Diencephalon (tissue), 2 donors: ENCODE data around the genes ALOXE3 and RNF222.

DNA sequence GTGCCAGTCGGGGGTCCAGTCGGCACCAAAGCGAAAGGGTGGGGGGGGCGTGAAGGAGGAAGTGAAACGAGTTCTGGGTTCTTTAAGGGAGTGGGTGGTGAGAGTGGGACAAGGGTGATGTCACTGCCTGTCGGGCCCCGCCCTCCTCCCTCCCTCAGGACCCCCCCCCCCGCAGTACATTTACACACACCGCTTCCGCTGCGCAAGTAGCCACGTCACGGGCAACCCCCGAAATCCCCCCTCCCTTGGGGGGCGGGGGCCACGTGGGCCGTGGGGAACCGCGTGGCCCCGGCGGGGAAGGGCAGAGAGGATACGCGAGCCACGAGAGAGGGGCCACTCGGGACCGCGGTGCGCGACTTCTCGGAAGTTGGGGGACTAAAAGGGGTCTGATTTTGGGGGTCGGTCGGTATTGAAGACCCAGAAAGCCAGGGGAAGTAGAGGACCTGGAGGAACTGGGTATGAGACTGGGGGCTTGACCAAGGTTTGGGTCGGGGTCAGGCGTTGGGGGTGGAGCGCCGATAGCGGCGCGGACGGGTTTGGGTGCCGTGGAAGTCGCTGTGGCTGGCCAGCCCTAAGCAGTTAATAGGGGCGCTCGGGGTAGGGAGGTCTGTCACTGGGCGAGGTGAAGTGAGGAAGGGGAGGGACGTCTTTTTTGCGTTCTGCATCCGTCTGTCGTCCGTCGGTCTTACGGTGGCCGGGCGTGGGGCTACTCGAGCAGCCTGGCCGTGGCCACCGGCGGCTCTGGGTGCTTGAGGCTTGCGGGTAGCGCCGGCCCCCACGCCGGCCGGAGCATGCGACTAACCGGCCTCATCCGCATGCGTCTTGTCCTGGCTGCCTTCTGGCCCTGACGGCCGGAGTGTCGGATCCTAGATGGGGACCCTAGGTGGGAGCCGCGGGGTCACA, 10.1 kb downstream of the KDM6B start:
- RAMPAGE, long total RNA: no peak

DNA sequence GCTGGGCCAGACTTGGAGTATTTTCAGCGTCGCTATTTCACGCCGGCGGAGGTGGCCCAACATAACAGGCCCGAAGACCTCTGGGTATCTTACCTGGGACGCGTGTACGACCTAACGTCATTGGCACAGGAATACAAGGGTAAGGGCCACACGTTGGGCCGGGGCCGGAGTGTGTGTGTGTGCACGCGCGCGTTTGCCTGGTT, 254 bp downstream of the CYB5D1 start:
- RAMPAGE, long total RNA: no peak

DNA sequence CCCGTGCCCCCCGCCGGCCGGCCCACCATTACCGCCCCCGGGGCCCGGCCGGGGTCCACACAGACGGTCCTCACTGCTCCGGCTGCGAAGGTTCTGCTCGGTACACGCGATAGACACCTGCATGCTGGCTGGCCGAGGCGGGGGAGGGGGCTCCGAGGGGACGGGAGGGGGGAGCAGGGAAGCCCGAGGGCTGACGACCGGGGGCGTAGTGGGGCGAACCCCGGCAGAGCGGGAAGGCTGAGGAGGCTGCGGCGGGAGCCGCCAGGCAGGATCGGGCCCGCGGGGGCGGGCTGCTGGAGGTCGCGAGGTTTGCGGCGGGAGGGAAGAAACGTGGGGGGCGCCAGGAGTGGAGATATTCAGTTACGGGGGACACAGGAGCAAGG, 352 bp downstream of the KCNAB3 start:
- RAMPAGE, long total RNA: no peak

- RAMPAGE, long total RNA: no peak
Observed at GRCh38 chr17:8021314-8021927, 17.4 kb upstream of the ALOX15B start.

- RAMPAGE, long total RNA: no peak
Observed at GRCh38 chr17:8048317-8048965, 9.6 kb downstream of the ALOX15B start.

DNA sequence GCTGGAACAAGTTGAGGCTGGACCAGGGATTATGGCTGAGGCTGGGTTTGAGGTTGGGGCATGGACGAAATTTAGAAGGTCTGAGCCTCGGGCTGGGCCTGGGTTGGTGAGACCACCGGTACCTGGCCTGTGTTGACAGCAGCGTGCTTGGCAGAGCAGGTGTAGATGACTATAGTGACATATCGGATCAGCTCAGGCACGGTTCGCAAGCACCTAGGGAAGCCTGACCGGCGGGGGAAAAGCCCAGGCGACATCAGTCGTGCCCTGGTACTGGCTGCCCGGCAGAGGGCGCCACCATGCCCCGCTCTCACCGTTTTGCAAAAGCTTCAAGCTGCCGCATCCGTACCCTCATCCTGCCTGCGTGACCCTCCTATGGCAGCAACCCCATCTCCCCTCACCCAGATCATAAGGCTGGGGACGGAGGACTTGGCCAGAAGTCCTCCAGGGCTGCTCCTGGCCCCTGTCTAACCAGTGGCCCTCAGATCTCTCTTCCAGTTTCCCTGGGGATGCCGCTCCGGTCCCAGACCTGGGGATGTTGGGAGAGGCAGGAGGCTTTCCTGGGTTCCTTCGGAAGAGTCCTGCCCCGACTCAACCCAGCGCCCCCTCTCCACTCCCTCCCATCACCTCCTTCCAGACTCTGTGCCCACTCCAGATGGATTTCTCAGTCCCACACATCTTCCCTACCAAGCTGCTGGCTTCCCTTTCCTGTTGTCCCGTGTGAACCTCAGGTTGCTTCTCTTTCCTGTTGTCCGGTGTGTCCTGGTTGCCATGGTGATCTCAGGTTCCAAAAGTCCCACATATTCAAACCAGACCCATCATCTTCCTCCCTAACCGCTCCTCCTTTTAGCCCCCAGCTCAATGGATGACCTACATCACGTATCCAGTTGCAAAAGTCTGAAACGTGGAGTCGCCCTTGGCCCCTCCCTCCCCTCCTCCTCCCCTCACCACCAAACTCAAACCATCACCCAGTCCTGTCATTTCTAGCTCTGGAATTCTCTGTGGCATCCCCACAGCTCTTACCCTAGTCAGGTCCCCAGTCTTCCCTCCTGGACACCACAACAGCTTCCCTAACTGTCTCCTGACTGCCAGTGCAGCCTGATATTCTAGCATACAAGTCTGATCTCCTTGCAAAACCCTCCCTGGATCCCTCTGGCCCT, 13.6 kb downstream of the ALOX12B start:
- RAMPAGE, long total RNA: no peak

GRCh38 chr17:8103209-8103979, 14.9 kb downstream of the ALOXE3 start:
- RAMPAGE, long total RNA: no peak

DNA sequence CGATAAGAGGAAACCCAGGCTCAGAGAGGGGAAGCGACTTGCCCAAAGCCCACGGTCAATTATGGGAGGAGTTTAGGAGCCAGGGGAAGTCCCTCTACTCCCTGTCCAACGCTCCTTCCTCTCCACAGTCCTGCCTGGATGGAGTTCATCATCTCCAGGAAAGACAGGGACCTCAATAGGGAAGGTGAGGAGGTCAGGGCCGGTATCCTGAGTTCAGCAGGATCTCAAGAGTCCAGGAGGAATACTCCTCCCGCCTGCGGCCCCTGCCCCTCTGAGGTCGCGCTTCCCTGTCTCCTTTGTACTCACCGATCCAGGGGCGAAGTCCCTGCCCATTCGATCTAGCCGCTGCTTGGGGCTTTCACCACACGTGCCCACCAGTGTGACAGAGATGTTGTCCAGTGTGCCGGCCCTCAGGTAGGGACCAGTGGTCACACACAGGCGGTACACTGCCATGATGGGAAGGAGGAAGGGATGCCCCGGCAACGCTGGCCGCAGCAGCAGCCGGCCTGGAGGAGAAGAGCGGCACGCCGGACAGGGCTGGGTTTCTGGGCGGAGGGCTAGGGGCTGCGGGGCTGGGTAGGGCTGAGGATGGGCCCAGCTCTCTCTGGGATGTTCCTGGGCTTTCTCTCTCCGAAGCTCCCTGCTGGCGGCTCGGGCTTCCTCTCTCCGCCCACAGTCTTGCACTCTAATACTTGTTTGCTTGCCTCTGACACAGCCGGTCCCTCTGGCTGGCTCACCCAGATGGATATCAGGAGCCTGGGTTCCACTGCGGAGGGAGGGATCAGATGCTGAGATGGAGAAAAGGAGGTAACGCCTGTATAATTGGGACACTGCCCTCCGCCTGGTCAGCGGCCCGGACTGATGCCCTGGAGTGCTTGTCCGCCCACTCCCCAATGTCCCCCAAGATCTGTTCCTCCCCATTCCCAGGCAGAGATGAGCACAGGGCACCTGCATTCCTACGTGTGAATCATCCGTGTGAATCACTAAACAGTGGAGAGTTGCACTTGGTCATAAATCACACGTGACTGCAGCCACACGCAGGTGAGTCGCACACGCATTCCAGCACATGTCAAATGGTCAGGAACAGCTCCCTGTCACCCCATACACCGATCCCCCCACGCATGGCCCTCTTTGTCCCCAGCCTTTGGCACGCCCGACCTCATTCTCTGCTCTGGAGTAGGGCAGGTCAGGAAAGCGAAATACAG, at the start of gene ALOXE3:
Gene ALOXE3, minus strand, starts transcription at position 977 of the 1,205 bp plus-strand sequence.
- RAMPAGE, long total RNA: no peak

GRCh38 chr17:8119008-8119482, 731 bp upstream of the ALOXE3 start:
- RAMPAGE, long total RNA: no peak

- RAMPAGE, long total RNA: no peak
Observed at GRCh38 chr17:8139290-8139839, 12.8 kb downstream of the PER1 start.

DNA sequence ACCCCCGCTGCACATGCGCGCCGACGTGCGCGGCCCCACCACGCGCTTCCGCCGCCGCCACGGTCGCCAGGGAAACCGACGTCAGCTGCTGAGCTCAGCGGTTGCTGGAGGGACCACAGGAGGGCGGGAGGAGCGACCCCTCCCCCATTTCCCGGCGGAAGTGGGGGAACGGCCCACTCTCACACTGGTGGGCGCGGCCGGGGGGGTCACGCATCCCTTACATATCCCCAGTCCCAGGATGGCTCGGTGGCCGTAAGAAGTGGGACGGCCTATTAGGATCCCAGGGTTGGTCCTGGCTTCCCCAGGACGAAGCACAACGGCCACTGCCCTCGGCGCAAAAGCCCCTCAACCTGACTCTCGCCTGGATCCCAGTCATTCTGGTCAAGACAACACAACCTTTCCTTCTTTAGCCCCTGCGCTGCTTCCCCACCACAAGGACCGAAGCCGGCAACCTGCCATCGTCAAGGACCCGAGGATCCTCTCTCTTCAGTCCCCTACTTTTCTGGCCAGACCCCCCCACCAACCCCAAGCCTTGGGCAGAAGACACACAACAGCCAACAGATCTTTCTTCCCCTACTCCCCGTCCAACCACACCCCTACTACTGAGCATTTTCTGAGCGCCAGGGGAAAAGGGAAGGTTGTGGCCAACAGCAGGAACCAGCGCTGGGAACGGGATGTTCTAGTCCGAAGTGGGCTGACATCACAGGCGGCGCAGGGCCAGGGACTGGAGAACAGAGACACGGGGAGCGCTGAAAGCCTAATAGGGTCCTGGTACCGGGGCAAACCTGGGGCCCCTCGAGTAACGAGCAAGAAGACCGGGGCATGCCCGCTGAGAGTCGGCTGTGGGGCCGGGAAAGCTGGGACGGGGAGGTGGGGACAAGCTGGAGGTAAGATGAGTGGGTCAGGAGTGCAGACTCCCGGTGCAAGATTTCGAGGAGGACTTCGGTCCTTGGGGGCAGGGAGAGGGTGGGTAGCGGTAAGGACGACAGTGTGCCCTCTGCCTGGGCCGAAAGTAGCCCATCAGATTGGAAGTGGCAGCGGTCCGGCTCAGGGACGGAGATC, 627 bp downstream of the PER1 start:
- RAMPAGE, long total RNA: no peak

DNA sequence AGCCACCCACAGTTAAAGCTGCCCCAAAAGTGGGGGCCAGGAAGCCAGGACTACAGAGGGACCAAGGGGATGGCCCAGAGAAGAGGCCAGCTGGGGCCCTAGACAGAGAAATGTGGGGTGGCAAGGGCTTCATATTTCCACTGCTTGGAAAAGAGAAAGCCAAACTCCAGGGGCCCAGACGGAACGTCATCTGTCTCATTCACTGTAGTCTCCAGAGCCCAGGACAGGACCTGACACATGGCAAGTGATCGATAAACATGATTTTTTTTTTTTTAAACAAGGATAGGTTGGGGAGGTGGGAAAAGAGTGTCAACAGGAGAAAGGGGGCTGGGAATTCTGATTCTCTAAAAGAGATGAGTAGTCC, 955 bp upstream of the PER1 start:
- RAMPAGE, long total RNA: no peak

GRCh38 chr17:8206599-8207354, 3.6 kb downstream of the AURKB start:
- RAMPAGE, long total RNA: no peak

GRCh38 chr17:8226984-8227759, 16.8 kb upstream of the AURKB start:
- RAMPAGE, long total RNA: no peak

GRCh38 chr17:8249775-8250426, 812 bp downstream of the PFAS start:
- RAMPAGE, long total RNA: no peak

DNA sequence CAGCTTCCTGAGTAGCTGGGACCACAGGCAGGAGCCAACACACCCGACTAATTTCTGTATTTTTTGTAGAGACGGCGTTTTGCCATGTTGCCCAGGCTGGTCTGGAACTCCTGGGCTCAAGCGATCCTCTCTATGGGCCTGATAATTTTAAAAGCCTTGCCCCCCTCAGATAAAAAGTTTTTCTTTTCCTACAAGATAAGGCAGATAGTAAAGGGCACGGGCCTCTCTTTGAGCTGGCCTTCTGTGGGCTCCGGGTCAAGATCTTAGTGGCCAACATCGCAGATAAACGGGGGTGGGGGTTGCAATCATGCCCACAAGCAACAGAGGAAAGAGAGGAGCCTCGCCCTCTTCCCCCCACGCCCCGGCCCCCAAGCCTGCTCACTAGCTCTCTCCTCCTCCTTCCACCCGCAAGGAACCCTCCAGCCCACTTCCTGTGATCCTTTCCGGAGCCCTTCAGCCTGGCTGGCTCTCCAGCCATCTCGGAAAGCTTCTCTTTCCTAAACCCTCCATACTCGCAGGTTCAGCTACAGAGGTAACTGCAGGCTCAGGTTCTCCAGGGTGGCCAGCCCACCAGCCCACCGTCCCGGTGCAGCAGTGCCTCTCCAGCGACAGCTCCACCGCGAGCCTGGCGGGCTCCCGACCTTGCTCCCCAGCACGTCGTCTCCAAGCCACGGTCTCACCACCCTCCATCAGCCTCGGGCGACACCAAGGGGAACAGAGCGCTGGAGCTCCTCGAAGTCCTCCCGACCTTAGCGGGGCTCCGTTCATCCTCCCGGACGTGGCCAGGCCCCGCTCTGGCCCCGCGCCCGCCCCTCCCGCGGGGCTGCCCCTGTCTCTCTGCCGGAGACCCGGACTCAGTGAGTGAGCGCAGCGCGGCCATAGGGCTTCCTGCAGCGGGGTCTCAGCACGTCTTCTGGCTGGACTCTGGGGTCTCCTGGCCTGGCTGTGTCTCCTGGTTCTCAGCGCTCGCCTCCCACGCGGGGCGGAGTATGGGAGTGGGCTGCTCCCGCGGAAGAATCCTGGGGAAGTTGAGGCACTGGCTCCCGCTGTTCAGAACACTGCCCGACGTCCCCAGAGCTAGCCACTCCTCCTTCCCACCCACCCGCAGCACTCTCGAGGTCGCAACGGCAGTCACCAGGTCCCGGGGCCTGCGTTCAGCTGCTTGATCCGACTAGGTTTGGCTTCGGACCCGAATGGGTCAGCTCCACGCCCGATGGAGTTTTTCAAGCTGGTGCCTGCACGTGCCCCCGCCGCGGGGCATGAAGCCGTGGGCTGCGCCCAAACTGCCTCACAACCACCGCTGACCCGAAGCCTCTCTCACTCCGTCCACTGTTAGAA, 12.9 kb upstream of the ODF4 start:
- RAMPAGE, long total RNA: no peak

GRCh38 chr17:8377242-8377976, 905 bp upstream of the KRBA2 start:
- RAMPAGE, long total RNA: no peak

GRCh38 chr17:8379602-8380798, 3.0 kb downstream of the RPL26 start:
- RAMPAGE, long total RNA: no peak

DNA sequence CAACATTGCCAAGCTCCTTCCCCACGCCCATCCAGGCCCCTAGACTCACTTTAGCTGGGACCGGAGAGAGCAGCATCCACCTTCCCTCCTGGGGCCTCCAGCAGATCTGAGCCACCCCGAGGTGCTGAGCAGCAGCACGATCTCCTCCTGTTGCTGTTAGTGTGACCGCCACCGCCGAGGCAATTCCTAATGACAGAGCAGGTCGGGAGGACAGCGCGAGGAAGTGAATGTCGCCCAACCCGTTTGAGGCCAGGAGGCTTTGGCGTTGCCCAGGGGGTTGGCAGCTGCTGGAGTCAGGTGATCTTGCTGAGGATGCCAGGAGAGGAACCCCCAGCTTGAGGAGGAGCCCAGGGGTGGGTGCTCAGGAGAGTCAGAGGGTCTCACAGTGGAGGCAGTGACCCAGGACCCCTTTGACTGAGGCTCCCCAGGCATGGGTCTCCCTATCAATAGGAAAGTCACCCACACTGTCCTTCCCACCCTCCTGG, at the start of gene RNF222:
Gene RNF222, minus strand, starts transcription at position 194 of the 485 bp plus-strand sequence.
- RAMPAGE, long total RNA: no peak

GRCh38 chr17:8417732-8418155, 17.9 kb upstream of the NDEL1 start:
- RAMPAGE, long total RNA: no peak